ENCODE results near the gene SPECC1.

- PRO-cap: no peak
- RRBS: no CpG with 5 or more reads among the region's 6 CpGs
Observed at GRCh38 chr17:19905036-19905467, 37.3 kb upstream of the ULK2 start.

DNA sequence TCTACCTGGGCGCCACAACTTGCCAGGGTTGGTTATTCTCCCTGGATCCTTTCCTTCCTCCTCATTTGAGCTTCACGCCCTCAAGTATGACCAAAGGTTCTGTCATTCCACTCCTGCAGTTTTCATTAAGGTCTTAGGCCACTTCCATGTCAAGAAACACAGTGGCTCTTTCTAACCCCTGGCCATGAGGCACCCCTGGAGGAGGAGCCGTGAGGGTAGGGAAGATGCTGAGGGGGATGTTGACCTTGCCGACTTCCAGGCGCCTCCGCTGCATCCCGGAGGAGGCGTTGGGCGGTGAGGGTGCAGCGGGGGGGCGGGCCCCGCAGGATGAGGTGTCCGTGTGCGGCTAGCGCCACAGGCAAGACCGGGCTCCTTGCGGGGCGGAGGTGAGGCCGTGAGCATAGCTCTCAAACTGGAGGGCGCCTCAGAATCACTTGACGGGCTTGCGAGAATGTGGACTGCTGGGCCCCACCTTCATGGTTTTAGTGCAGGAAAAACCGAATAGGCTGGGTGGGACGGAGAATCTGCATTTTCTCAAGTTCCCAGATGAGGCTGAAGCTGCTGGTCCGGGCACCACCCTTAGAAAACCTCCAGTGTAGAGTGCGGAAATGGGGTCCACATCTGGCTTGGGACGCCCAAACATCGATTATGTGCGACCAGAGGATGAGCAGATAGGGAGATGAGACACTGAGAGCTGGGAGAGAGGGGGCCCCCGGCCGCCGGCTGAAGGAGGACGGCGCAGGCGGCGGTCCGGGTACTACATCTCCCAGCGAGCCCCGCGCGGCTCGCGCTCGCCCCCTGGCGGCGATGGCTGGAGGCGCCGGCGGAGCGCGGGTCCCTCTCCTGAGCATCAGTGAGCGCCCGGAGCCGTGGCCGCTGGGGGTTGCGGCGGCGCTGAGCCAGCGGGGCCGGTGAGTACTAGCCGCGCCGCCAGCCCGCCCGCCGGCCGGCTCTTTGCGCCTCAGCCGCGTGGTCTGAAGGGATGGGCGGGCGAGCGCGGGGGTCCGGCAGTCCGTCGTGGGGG lies at the start of gene SPECC1:
Gene SPECC1 (plus strand): TSS at position 846 of the 1,024 bp plus-strand sequence.
- PRO-cap: bidirectional peak, plus-strand start at position 853 of the sequence, minus-strand start at position 673 of the sequence
- RRBS: 3% methylated on average over 42 of the region's 77 CpGs

DNA sequence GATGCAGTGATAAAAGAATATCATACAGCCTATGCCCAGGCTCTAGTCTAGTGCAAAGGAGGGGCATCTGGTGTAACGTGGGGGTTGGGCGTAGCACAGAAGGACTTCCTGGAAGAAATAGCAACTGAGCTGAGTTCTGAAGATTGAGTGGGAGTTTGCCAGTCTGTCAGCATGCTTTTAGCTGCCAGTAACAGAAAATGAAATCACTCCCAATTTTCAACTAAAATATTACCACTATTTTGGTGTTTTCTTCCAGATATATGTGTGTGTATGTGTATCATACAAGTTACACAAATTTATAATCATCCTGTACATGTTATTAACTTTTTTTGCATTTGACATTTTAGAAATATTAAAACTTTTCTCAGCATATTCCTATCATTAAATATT lies 197.0 kb downstream of the SPECC1 start:
- PRO-cap: no peak
- RRBS: no CpG with 5 or more reads among the region's 2 CpGs

- PRO-cap: no peak
- RRBS: no CpG with 5 or more reads among the region's 29 CpGs
Observed at GRCh38 chr17:20840339-20840929, 202.4 kb downstream of the USP22 start.

DNA sequence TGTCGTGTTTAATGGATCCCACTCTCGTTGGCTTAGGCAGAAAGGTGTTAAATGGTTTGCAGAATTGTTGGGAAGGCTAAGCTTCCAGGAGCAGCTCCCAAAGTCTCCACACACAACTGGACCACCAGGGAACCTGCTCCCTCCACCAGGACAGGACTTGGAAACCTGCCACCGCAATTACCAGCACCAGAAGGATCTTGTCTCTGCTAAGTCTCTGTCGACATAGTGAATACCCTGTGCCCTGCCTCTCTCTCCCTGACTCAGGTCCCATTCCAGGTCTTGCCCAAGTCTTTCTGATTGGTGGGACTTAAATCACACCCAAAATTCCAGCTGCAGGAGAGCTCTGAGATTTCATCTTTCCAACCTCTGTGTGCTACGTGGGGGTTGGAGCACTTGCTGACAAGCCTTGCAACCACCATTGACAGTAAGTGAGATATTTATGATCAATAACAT lies 86.9 kb downstream of the USP22 start:
- PRO-cap: no peak
- RRBS: no CpG with 5 or more reads among the region's 5 CpGs

DNA sequence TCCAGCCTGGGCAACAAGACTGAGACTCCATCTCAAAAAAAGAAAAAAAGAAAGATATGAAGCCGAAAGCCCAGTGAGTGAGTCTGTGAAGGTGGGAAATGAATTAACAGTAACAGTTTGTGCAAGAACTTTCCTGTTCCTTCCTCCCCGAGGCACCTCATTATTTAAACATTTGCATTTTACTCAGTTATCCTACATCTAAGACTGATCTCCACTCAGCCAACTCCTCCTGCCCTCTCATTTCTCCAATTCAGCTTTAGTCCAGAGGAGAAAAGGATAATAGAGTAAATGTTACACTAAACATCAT lies 85.0 kb downstream of the USP22 start:
- PRO-cap: no peak
- RRBS: no CpG with 5 or more reads among the region's 2 CpGs

DNA sequence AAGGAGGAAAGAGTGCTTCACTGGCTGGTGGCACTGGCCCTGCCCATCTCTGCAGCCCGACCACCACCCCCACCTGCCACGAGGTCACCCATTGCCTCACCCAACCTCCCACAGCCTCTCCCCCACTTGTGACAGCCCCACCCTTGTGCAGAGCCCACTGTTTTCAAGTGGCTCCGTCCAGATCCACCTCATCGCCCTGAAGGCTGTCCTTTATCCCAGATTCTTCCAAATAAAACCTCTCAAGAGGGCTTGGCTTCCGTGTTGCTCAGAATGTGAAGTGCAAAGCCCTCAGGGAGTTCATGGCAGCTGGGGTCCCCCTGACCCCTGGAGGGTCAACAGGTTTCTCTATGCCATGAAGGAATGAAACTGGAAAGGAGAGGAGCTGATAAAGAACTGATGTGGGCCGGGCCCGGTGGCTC lies 39.6 kb downstream of the USP22 start:
- PRO-cap: no peak
- RRBS: no CpG with 5 or more reads among the region's 7 CpGs

DNA sequence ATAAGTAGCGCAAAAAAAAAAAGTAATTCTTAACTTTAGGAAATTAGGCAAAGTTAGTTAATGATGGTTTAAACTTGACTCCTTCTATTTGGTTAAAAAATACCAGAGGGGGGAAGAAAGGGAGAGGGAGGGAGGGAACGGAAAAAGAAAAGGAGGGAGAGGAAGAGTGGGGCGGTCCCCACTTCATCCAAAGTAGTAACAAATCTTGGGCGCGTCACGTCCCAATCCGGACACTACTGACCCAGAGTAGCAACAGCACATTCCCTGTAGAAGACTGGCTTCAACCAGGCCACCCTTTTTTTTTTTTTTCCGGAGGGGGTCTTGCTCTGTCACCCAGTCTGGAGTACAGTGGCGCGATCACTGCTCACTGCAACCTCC lies 2.2 kb downstream of the USP22 start:
- PRO-cap: no peak
- RRBS: 86% methylated on average over 2 of the region's 10 CpGs

DNA sequence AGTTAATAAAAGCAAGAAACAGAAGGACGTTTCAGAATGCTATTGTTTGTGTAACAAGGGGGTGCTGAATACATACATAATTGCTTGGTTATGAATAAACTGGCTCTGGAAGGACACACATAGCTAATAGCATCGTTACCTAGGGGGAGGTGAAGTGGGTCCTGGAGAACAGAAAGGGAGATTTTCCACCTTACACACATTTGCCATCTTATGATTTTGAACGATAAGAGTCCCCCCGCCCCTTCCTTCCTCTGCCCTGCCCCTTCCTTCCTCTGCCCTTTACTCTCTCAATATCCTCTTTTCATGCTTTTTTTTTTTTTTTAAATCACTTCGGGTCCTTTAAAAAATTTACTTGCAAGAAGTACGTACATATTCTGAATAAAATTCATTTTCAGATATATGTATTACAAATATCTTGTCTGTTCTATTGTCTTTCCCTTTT lies 894 bp upstream of the DHRS7B start:
- PRO-cap: no peak
- RRBS: no CpG with 5 or more reads among the region's 6 CpGs

- PRO-cap: no peak
- RRBS: 77% methylated on average over 22 of the region's 33 CpGs
Observed at GRCh38 chr17:21283751-21284112, 779 bp upstream of the MAP2K3 start.

- PRO-cap: no peak
- RRBS: no CpG with 5 or more reads among the region's 15 CpGs
Observed at GRCh38 chr17:21291708-21292421, 7.4 kb downstream of the MAP2K3 start.

GRCh38 chr17:21296593-21297102 lies 12.1 kb downstream of the MAP2K3 start:
- PRO-cap: no peak
- RRBS: no CpG with 5 or more reads among the region's 10 CpGs

DNA sequence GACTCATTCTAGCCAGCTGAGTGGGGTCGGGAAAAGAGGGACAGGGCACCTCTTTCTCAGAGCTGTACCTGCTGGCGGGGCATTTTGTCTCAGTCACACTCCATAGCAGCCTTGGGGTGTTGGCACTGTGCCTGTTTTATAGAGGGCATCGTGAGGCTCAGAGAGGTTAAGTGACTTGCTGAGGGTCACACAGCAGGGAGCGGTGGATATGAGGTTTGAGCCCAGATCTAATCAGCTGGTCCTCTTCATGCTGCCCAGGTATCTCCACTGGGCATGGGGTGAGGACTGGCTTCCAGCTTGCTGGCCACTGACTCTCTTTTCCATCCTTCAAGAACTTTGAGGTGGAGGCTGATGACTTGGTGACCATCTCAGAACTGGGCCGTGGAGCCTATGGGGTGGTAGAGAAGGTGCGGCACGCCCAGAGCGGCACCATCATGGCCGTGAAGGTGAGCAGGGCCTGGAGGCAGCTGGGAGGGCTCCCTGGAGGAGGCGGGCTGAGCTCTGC lies 15.8 kb downstream of the MAP2K3 start:
- PRO-cap: no peak
- RRBS: no CpG with 5 or more reads among the region's 10 CpGs

- PRO-cap: no peak
- RRBS: 29% methylated on average over 40 of the region's 77 CpGs
Observed at GRCh38 chr17:21376793-21377728, 904 bp downstream of the KCNJ12 start.

- PRO-cap: no peak
- RRBS: 7% methylated on average over 14 of the region's 31 CpGs
Observed at GRCh38 chr17:21456848-21457533, 80.8 kb downstream of the KCNJ12 start.

GRCh38 chr17:21524008-21524791 lies 148.0 kb downstream of the KCNJ12 start:
- PRO-cap: no peak
- RRBS: no CpG with 5 or more reads among the region's 15 CpGs

- PRO-cap: unidirectional peak, minus-strand start at chr17:21551678
- RRBS: 4% methylated on average over 12 of the region's 81 CpGs
Observed at GRCh38 chr17:21550898-21551998, 141.1 kb upstream of the KCNJ18 start.

GRCh38 chr17:22118150-22118370 lies 425.7 kb downstream of the KCNJ18 start:
- PRO-cap: no peak
- RRBS: no CpG with 5 or more reads among the region's 2 CpGs

DNA sequence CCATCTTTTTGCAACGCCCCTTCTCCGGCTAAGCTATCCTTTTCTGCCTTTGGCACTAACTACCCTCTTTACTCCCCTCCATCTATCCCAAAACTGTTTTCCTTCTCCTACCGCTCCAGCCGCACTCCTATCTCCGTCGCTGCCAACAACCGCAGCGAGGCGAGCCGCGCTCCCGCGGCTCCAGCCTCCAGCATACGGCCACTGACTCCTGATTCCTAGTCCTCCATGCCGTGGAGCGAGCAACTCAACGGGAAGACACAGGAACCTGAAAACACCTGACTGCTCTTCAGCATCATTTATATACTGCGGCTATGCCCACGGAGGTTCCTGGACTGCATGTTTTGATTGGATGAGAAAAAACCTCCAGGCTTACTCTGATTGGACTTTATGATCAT lies 204.9 kb upstream of the WSB1 start:
- PRO-cap: bidirectional peak, plus-strand start outside the sequence, minus-strand start at position 273 of the sequence
- RRBS: no CpG with 5 or more reads among the region's 19 CpGs

DNA sequence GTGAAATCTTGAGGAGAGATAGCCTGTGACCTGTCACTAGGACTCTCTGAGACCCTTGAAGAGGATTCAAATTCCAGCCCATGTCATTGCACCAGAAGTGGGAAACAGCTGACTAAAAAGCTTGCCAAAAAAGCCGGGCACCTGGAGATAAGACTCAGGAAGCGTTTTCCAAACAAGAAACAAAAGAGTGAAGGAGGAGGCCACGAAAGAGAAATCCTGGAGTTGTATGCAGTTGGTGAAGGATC lies 9.1 kb upstream of the WSB1 start:
- PRO-cap: no peak
- RRBS: no CpG with 5 or more reads among the region's 3 CpGs